AG04449 (cell line): ENCODE data around the gene PFKP.

DNA sequence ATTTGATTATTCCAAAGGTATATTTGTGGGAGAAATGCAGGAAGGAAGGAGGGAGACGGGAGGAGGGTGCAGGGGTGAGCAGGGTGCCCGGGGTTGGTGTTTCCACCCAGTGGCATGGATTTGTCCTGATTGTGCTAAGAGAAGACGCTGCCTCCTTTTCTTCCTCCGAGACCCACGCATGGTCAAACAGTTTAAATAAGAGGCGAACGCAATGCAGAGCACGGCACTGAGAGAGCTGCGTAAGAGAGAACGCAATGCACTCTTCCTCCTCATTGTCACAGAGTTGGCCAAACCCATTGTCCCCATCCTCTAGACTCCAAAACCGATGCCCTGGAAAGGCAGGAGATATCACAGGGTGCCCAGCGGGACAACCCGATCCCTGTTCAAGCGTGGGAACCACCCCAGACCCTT lies 187.9 kb downstream of the ADARB2 start:
- RRBS: no CpG with 5 or more reads among the region's 14 CpGs

DNA sequence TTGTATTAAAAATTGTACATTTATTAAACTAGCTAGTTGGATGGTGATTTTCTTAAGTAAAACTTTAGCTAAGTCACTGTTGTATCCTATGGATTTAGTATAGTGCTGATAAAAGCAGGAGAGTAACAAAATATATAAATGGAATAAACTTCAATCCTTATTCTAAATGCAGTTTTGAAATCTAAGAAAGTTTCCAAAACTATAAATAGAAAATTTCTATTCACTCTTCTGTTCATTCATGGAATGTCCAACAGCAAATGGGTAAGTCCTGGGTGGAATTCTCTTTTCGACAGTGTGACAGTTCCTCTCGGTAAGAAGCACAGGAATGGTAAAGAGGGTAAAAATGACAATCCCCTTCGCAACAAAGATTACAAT lies 441.6 kb upstream of the PFKP start:
- RRBS: no CpG with 5 or more reads among the region's 3 CpGs

- RRBS: no CpG with 5 or more reads among the region's 7 CpGs
Observed at GRCh38 chr10:3002653-3003101, 64.7 kb upstream of the PFKP start.

GRCh38 chr10:3066685-3067749 lies at the start of gene PFKP:
Gene PFKP, plus strand, starts transcription at chr10:3067548.
- RRBS: 2% methylated on average over 62 of the region's 122 CpGs

DNA sequence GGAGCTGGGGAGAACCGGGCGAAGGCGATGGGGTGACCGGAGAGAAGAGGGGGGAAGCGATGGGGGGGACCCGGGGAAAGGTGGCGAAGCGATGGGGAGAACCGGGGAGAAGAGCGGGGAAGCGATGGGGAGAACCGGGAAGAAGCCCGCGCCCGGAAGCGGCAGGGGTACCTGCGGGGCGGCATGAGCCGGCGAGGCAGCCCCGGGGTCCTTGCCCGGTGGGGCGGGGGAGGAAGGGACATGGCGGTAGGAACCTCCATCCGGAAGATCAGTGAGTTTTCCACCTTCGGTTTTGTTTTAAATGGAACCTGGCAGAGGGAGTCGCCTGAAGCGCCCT lies 370 bp downstream of the PFKP start:
- RRBS: 4% methylated on average over 6 of the region's 28 CpGs

DNA sequence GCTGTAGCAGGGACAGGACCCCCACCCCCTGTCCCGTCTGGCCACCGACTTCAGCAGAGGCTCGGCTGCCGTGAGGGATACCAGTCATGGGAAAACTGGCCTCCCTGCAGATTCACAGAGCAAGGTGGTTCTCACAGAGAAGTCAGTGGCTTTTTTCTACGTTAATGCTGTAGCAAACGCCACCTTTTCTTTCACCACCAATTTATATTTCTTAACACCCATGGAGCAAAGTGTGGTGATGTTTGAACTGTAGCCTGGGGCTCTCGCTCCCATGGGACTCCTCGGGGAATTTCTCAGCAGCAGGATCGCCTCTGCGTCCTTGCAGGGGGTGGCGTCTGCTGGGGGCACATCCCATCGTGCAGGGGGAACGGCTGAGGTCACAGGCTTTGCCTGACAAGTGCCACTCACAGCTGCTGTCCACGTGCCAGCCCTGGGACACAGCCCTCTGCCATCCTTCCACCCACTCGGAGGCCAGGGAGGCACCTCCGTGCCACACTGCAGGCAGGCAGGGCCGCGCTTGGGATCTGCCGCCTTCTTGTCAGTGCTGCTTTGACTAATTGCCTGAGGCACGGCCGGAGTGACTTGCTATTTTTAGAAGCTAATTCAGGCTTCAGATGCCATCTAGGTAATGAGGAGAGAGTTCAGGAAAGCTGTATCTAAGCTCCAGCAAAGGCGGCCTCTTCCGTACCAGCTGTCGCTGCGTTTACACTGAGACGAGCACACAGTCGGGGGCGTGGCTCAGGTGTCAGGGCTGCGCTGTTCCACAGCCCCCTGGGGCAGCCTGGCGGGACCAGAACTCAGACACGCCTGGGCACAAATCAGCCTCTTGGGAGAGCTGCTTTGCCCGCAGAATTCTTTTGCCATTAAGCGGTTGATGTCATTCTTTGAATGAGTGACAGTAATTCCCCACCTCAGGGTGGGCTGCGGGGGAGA lies 45.8 kb downstream of the PITRM1 start:
- RRBS: no CpG with 5 or more reads among the region's 34 CpGs

- RRBS: 2% methylated on average over 9 of the region's 39 CpGs
Observed at GRCh38 chr10:3171954-3172616, 497 bp downstream of the PITRM1 start.

DNA sequence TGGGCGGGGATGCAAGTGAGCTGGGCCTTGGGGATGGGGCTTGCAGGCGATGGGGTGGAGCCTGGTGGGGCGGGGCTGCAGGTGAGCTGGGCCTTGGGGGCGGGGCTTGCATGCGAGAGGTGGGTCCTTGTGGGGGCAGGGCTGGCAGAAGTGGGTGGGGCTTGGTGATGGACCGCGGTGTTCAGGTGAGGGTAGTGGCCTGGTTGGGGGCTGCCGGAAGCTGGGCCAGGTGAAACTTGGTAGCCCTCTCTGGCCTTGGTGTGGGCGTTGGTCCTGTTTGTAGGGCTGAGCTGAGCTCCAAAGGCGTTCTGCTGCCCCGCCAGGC lies 745 bp upstream of the PITRM1 start:
- RRBS: no CpG with 5 or more reads among the region's 11 CpGs

DNA sequence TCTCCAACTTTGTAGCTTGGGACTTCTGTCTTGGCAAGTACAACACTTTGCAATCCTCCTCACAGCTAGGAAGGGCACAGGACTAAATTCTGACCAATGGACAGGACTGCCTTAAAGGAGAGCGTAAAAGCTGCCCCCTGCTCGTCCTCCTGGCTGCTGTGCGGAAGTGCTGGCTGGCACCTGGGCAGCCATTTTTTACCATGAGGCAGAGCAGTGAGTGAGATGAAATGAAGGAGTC lies 90.2 kb upstream of the PITRM1 start:
- RRBS: no CpG with 5 or more reads among the region's 3 CpGs

GRCh38 chr10:3468929-3469890 lies 296.6 kb upstream of the PITRM1 start:
- RRBS: no CpG with 5 or more reads among the region's 14 CpGs

DNA sequence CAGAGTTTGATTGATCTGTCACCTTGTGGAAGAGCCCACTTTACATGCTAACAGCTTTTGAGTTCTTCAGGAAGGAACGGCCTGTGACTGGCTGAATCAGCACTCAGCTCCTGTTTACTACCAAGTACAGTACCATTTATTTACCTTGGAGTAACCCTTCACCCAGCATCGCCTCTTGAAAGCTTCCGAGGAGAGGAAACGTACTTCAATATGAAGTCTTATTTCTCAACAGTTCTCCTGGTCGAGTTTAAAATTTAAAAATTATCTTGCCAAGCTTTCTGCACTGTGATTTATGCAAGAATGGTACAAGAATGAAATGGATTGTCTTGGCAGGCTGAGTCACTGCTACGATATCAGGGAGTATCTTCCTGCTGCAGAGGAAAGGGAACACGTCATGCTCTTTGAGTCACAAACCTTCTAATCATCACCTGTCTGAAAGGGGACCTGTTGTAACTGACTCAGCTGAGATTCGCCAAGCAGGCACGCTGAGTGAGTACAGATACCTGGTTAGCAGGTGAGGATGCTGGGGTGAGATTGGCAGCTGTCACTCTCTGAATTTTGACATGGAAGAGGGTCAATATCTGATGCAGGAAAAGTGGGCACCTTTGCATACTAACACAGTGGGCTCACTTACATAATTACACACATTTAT lies 30.1 kb downstream of the KLF6 start:
- RRBS: no CpG with 5 or more reads among the region's 9 CpGs

GRCh38 chr10:3786281-3787155 lies 1.5 kb upstream of the KLF6 start:
- RRBS: no CpG with 5 or more reads among the region's 20 CpGs

- RRBS: no CpG with 5 or more reads among the region's 6 CpGs
Observed at GRCh38 chr10:3794693-3795056, 9.7 kb upstream of the KLF6 start.

DNA sequence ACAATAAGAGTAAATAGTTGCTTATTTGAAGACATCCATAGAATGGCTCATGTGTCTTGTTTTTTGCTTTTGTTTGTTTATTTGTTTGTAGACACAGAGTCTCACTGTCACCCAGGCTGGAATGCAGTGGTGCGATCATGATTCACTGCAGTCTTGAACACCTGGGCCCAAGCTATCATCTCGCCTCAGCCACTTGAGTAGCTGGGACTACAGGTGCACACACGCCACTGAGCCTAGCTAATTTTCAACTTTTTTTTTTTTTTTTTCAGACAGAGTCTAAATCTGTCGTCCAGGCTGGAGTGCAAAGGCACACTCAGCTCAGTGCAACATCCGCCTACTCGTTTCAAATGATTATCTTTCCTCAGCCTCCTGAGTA lies 83.2 kb upstream of the KLF6 start:
- RRBS: no CpG with 5 or more reads among the region's 6 CpGs

DNA sequence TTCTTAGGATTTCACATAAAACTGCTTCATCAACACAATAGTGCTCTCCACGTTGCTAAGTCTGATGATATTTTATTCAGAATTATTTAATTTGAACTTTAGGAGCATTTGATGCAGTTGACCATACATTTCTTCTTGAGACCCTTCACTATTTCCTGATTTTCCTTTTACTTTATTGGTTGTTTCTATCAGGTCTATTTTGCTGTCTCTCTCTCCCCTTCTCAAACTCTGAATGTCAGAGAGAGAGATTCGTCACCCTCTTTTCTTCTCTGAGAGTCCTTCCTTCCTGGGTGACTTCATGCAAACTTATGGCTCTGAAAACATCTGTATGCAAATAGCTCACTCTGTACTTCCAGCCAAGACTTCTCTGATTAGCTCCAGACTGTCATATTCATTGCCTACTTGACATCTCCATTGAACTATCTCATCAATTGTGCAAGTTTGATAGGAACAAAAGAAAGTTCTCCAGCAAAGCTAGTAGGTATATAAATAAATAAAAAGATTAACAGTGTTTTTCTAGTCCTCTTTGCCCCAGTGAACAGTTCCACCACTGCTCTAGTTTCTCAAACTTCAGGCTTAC lies 191.7 kb upstream of the KLF6 start:
- RRBS: no CpG with 5 or more reads among the region's 2 CpGs

- RRBS: no CpG with 5 or more reads among the region's 7 CpGs
Observed at GRCh38 chr10:4058551-4058985, 273.6 kb upstream of the KLF6 start.

- RRBS: no CpG with 5 or more reads among the region's 3 CpGs
Observed at GRCh38 chr10:4061967-4062509, 277.0 kb upstream of the KLF6 start.

DNA sequence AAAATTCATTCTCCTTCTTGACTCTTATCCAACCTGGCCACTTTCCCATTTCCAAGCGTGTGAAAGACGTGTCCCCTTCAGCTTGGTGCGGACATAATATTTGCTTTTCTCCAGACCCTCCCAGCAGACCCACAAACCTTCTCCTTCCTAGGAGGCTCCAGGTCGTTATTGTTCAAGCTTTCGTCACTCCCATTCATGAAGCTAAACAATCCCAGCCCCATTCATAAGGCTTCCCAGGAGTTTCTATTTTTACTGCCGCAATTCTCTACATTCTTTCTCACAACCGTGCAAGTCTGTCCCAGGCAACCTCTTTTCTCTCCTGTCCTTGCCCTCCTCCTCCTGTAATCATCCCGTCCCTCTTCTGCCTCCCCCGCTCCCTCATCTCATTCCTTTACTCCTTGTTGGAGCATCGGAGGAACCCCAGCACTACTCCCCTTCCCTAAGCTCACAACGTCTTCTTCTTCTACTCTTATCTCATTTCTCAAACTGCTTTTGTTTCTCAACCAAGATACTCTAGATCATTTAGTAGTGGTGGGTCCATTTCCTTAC lies 301.4 kb upstream of the KLF6 start:
- RRBS: no CpG with 5 or more reads among the region's 11 CpGs

DNA sequence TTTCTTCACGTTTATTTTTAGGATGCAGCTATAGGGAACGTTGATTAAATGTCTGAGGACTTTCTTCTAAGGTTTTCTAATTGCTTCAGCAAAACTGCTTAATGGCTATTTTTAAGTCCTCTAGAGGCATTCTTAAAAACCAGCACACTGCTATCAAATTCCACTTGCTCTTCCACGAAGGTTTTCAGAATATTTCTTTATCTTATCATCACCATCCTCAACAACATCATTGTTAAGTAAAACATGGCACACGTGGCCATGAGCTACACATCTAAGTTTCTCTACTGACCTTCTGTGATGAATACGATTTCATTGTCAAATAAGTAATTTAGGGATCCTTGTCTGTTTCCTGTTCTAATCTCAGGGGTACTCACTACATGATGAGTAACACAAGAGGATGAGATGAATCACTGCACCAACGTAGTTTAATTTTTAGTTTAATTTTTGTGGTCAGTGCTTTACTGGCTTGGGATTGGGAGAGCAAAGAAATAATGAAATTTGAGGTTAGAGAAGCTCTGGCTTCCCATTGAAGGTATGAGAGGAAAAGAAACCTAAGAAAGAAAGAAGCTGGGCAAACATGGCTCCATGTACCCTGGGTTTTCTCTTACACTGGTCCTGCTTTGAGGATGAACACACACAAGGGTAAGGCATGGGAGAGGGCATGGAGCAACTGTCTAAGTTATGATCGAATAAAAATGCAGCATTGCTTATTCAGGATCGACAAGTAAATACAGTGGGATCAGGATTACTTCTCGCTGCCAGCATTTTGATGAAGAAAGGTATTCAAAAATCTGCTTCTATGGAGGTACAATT lies 461.9 kb upstream of the KLF6 start:
- RRBS: no CpG with 5 or more reads among the region's 9 CpGs

DNA sequence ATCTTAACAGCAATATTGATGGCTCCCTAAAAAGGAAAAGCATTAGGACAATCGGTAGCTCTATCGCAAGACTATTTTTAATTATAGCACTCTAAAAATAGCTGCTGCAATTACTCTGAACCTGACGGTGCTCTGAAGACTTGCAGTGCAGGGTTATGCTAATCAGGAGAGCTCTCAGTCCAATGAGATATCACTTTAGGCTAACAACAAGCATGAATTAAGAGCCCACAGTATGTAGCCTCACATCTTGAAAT lies 515.9 kb upstream of the AKR1E2 start:
- RRBS: no CpG with 5 or more reads among the region's 3 CpGs